CD14-positive monocyte (primary cell): ENCODE measurements around a stretch of chr18.

DNA sequence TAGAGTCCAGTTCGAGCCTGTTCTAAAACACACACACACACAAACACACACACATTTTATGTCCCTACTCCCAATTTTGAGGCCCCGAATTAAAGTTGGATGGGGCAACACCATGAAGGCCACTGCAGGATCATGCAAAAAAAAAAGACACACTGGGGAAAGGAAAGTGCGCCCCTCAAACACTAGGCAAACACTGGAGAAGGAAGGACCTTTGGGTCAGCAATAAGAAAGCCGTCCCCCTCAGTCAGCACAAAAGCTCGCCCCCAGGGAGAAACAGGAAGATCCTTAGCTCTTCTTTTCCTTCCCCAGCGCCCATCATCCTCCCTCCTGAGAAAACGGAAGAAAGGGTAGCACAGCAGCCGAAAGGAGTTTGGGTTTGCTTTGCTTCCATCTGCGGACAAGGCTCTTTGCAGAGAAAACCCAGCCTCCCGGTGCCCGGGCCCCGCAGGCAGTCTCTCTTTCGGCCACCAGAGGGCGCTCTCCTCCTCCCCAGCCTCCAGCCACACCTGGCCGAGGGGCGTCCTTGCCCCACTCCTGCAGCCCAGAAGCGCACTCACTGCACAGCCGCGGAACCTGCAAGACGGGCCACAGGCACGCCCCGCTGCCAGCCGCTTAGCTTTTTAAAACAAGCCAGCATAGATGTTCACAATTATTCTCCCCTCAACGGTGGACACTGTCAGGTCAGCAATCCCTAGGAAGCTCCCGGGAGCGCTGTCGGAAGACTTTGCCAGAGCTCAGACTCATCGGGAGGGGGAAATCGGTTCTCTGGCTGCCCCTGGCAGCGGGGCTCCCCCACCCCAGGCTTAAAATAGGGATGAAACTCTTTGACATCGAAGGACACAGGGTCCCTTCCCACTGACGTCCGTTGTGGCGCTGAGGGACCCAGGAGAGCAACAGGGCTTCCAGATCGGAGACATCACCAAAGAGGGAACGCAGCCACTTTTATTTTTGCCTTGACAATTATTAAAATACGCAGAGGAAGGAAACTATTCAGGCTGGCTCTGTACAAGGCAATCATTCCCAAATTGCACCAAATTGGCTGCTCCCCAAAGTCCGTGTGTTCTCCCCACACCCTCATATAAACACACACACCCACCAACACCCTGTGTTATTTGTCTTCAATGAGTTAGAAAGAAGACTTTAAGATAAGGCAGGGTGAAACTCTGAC is 248.7 kb downstream of the CDH20 start:
- CAGE, long polyA plus RNA: no peak

GRCh38 chr18:61637158-61637781 is 255.5 kb downstream of the RNF152 start:
- CAGE, long polyA plus RNA: no peak

GRCh38 chr18:61742697-61743111 is 150.1 kb downstream of the RNF152 start:
- CAGE, long polyA plus RNA: no peak

- CAGE, long polyA plus RNA: no peak
Observed at GRCh38 chr18:61941564-61941800, 48.7 kb upstream of the RNF152 start.

DNA sequence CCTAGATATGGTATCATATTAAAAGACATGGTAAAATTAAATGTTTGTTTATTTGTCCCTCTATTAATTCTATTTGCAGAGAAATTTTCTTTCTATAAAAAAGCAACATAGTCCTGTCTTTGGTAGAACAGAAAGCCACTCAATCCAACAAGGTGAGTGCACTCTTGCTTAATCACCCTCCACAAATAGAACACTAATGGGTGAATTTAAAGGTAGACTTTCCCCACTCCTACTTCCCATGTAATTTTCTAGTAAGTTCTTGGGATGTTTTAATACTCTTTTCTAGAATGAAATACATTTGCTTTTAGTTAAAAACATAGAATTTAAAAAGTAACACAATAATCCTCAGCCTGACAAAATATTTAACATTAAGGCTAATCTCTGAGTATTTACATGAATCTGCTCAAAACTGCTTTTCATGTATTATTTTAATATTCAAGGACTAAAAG is 97.6 kb downstream of the PIGN start:
- CAGE, long polyA plus RNA: no peak

DNA sequence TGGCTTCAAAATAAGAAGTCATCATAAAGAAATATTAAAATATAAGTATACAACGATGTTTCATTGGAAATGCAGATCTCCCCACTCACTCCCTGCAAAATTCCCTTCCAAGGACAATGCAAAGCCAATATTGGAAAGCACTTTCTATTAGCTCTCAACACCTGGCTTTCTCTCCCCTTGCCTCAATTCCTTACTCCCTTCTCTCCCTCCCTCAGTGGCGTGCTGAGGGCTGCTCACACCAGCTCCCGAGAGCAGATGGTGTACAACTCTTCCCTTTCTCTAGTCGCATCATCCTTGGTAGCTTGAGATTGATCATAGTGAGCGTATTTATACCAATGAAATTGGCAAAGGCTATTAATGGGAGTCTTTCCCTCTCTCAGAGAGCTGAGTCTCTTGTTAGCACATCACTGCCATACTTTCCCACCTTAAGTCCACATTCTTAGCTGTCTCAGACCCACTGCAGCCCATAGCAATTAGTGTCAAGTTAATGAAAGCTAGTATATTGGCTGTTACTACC is 57.9 kb downstream of the PIGN start:
- CAGE, long polyA plus RNA: no peak

DNA sequence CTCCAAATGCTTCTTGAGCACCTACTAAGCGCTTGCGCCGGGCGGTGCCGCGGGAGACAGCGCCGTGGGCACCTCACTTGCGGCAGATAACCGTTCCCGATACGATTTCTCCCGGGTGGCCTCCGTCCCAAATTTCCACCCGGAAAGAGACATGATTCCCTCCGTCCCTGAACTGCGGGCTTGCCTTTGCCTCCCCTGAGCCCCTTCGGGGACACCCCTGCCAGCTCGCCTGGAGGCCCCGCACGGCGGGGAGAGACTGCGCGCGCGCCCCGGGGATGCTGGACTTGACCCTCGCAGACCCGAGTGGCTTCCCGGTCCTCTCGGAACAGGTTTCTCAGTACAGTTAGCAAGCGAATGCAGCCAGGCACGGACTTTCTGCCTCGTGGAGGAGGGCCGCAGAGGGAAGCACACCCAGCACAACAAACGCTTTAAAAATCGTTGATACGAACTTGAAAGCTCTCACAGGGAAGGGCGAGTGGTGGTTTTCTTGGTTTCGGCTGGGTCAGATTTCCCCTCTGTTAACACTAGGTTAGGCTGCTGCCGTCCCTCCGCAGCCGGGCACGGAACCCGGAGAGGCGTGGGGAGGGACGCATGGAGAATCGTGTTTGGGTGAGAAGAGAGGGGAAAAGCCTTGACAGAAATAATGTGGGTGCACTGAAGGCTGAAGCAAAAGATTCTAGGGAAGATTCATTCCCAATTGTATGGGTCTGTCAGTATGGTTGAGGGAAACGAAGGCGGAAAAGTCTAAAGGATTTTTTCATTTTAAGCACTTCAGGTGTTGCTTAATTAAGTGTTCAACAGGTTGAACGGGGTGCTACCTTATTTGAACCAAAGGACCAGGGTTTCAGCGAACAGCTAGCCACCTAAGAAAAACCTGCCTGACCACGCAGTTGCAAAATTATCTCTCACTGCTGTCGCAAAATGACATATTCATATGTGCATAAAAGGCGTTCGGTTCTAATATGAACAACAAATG is 900 bp downstream of the TNFRSF11A start:
- CAGE, long polyA plus RNA: no peak

- CAGE, long polyA plus RNA: no peak
Observed at GRCh38 chr18:62437104-62437522, 85.7 kb upstream of the ZCCHC2 start.

- CAGE, long polyA plus RNA: no peak
Observed at GRCh38 chr18:62550654-62551346, 28.0 kb downstream of the ZCCHC2 start.

DNA sequence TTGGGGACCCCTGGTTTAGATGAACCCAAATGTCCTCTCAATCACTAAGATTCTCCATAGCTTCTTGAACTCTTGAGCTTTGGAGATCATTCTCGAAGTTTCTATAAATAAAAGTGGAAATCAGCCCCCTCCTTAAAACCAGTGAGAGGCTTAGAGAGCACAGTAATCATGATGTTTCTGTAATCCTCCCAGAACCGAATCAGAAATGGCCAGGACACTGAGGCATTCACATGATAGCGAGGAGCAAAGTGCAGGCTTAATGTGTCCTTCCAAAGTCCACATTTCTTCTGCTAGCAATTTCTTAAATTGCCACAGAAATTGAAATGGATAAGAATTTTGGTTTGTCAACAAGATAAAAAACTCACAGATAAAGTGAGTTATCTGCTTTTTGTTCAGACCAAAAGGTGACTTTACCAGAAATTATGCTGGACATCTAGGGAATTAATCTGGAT is 82.6 kb upstream of the PHLPP1 start:
- CAGE, long polyA plus RNA: no peak

DNA sequence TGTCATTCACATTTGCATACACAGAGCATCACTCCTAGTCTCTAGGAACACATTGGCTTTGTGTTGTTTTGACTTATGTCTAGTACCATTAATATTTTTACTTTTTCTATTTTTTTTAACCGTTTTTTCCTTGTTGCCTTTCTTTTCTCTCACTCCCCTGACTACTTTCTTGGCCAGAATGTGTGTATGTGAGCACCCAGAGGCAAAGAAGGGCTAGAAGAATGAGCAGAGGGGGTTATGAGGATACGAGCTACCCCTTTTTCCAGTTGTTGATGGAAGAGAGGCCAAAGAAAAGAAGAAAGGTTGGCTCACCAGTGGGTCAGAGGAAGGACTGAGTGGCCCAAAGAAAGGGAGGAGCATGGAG is 86.5 kb downstream of the PHLPP1 start:
- CAGE, long polyA plus RNA: no peak

GRCh38 chr18:63043569-63043953 is 276.0 kb downstream of the BCL2 start:
- CAGE, long polyA plus RNA: no peak

DNA sequence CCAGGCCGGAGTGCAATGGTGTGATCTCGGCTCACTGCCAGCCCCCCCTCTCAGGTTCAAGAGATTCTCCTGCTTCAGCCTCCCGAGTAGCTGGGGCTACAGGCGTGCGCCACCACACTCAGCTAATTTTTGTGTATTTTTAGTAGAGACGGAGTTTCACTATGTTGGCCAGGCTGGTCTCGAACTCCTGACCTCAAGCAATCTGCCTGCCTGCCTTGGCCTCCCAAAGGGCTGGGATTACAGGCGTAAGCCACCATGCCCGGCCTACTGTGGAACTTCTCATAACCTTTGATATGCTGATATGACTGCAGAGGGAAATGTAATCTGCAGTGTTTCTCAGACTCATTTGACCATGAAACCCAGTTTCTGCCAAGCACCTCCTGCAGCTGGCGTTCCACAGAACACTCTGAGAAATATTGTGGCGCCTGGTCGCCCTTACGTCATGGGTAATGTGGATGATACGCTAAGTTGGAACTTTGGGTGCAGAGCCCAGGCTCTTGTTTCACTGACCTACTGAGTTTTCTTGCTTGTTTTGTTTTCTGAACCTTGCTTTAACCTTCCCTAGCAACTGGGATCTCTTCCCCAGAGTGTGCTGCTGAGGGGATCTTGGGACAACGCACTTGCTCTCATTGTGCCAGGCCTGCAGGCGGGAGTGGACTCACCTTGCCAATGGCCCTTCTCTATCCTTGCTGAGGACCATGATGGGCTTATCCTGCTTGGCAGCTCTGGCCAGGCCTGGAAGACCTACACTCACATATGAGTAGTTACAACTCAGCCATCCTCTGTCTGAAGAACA is 213.6 kb downstream of the BCL2 start:
- CAGE, long polyA plus RNA: no peak

- CAGE, long polyA plus RNA: no peak
Observed at GRCh38 chr18:63154742-63155797, 164.5 kb downstream of the BCL2 start.

DNA sequence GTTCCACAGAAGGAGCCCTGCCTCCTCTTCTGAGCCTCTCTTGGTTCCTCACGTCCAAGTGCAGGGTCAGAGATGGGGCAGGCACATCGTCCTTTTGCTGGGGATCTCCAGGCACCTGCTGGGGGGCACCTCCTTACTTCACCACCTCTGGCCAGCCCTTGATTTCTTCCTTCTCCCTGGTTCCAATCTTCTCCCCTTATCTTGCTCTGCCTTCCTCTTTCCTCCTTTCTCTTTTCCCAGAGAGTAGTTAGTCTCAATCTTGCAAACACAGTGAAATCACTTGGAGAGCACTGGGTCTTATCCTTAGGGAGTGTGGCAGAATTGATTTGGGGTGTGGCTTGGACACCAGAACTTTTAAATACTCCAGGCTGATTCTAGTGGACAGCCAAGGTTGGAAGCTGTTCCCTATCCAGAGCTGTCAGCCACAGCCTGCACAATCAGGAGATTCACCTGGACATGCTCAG is 137.7 kb downstream of the BCL2 start:
- CAGE, long polyA plus RNA: no peak

- CAGE, long polyA plus RNA: no peak
Observed at GRCh38 chr18:63206718-63207579, 112.6 kb downstream of the BCL2 start.

GRCh38 chr18:63216867-63217526 is 102.6 kb downstream of the BCL2 start:
- CAGE, long polyA plus RNA: no peak

GRCh38 chr18:63236328-63236922 is 83.1 kb downstream of the BCL2 start:
- CAGE, long polyA plus RNA: no peak

- CAGE, long polyA plus RNA: no peak
Observed at GRCh38 chr18:63286647-63287480, 32.7 kb downstream of the BCL2 start.

- CAGE, long polyA plus RNA: no peak
Observed at GRCh38 chr18:63295783-63296347, 23.7 kb downstream of the BCL2 start.